HT1080 (cell line): ENCODE data around the genes PRAMEF2 and PRAMEF7.

DNA sequence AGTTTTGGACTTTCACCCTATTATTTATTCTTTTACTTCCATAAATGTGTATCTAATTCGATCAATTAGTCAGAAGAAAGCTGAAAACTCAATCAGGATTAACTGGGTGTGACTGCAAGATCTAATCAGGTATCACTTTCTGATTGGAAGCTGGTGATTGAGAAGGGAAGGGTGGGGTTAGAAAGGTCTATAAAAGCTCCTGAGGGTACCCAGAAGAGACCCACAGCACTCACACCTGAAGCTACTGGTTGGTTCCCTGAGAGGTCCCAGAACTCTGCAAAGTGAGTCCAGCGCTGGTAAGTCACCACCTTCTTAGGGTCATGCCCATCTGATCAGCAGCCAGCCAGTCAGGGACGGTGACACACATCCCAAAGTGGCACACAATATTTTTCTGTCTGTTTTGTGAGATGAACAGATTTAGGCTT is at the start of gene PRAMEF2:
PRAMEF2 (plus strand) TSS at position 235 of the 425 bp plus-strand sequence.
RAMPAGE:
- cytosol, long total RNA = no peak
- long total RNA = no peak
- nucleus, long total RNA = no peak

DNA sequence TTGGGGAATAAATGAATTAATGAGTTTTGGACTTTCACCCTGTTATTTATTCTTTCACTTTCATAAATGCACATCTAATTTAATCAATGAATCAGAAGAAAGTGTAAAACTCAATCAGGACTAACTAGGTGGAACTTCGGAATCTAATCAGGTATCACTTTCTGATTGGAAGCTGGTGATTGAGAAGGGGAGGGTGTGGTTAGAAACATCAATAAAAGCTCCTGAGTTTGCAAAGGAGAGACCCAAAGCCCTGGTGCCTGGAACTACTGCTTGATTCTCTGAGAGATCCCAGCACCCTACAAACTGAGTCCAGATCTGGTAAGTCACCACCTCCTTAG is at the start of gene PRAMEF7:
PRAMEF7 (plus strand) TSS at position 241 of the 338 bp plus-strand sequence.
RAMPAGE:
- cytosol, long total RNA = no peak
- long total RNA = no peak
- nucleus, long total RNA = no peak

GRCh38 chr1:13535153-13535835 is 21.5 kb upstream of the LRRC38 start:
RAMPAGE:
- cytosol, long total RNA = no peak
- long total RNA = no peak
- nucleus, long total RNA = no peak

DNA sequence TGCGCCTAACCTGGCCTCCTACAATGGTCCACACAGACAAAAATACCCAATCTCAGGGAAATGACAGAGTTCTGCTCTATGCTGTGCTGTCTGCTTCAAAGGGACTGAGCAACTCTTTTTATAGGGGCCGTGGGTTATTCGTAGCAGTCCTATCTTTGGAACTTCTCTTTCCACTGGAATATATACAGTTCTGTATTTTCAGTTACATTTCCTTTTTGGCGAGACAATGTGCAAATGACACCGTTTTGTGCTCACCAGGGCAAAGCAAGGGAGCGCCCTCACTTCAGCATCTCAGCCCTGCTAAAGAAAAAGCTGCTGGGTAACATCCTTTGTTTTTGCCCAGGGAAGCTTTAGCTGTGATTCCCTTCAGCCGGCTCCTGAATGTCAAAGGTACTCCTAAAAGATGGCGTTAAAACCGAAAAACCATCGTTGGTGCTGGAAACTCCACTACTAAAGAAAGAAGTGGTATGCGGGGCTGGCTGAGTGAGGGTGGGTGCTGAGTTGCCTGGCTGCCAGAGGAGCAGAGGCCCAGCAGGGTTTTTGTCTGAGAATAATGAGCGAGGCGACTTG is 1.7 kb downstream of the PDPN start:
RAMPAGE:
- cytosol, long total RNA = no peak
- long total RNA = no peak
- nucleus, long total RNA = no peak

DNA sequence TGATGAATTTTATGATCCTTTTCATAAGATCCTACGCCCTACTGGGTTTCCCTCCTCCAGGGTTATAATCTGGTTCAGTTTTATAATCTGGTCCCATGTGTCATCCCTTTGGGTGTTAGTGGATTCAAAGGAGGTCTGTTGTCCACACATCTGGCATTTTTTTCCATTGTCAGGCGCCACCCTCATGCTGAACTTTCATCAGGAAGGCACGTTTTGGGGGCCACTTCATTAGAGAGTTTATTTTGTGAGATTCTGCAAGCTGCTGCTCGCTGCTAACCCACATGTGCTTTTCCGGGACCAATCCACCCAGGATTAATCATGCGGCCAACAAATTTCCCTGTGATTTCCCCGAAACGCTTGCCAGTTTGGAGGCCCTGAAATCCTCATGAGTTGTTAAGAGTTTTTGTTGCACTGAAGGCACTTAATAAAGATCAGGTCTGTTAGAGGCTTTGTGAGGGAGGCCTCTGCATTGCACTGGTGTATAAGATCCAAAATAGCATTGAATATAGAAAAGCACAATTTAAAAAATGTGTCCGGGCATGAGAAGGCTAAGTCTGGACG is 2.3 kb downstream of the PDPN start:
RAMPAGE:
- cytosol, long total RNA = no peak
- long total RNA = no peak
- nucleus, long total RNA = no peak

DNA sequence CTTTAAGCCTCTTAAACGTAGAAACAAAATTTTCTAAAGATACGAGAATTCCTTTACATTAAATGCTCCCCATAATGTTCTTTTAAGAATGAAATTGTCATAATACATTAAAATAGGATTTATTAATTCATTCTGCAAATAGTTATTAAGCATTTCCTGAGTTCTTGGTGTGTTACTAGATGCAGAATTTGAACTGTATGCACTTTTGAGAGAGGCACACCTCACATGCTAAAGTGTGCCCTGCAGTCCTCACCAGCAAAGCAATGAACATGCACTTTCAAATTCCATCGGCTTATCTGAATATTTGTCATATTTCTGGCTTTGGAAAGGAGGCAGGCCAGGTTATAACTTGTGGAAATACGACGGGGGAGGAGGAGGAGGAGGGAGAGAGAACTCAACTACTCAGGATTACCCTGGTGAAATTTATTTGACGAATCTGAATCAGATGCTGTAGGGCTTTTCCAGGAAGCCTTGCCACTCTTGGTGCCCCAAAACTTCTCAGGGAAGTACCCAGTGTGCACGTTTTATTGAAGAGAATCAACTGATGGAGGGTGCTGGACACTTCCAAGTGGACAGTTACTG is 3.6 kb downstream of the PDPN start:
RAMPAGE:
- cytosol, long total RNA = no peak
- long total RNA = no peak
- nucleus, long total RNA = no peak

RAMPAGE:
- cytosol, long total RNA = no peak
- long total RNA = no peak
- nucleus, long total RNA = no peak
These were observed 10.1 kb downstream of the PDPN start for GRCh38 chr1:13593483-13594295.

DNA sequence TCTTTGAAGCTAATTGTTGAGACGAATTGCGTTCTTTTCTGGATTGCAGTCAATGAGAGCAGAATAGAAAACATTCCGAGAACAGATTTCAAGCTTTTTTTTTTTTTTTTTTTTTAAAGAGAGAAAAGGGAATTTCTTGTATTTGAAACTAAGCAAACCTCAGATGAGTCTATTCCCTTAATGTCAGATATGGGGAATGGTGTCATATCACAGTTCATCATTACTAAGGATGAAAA is 30.1 kb downstream of the PDPN start:
RAMPAGE:
- cytosol, long total RNA = no peak
- long total RNA = no peak
- nucleus, long total RNA = no peak

GRCh38 chr1:13665604-13666187 is 34.3 kb upstream of the PRDM2 start:
RAMPAGE:
- cytosol, long total RNA = no peak
- long total RNA = no peak
- nucleus, long total RNA = no peak

GRCh38 chr1:13728191-13728675 is 28.2 kb downstream of the PRDM2 start:
RAMPAGE:
- cytosol, long total RNA = no peak
- long total RNA = no peak
- nucleus, long total RNA = no peak

RAMPAGE:
- cytosol, long total RNA = no peak
- long total RNA = no peak
- nucleus, long total RNA = no peak
These were observed 49.9 kb downstream of the PRDM2 start for GRCh38 chr1:13749514-13750570.

DNA sequence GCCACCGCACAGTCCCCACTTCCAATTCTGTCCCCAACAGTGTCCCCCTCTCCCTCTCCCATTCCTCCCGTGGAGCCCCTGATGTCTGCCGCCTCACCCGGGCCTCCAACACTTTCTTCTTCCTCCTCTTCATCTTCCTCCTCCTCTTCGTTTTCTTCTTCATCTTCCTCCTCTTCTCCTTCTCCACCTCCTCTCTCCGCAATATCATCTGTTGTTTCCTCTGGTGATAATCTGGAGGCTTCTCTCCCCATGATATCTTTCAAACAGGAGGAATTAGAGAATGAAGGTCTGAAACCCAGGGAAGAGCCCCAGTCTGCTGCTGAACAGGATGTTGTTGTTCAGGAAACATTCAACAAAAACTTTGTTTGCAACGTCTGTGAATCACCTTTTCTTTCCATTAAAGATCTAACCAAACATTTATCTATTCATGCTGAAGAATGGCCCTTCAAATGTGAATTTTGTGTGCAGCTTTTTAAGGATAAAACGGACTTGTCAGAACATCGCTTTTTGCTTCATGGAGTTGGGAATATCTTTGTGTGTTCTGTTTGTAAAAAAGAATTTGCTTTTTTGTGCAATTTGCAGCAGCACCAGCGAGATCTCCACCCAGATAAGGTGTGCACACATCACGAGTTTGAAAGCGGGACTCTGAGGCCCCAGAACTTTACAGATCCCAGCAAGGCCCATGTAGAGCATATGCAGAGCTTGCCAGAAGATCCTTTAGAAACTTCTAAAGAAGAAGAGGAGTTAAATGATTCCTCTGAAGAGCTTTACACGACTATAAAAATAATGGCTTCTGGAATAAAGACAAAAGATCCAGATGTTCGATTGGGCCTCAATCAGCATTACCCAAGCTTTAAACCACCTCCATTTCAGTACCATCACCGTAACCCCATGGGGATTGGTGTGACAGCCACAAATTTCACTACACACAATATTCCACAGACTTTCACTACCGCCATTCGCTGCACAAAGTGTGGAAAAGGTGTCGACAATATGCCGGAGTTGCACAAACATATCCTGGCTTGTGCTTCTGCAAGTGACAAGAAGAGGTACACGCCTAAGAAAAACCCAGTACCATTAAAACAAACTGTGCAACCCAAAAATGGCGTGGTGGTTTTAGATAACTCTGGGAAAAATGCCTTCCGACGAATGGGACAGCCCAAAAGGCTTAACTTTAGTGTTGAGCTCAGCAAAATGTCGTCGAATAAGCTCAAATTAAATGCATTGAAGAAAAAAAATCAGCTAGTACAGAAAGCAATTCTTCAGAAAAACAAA is 81.3 kb downstream of the PRDM2 start:
RAMPAGE:
- cytosol, long total RNA = no peak
- long total RNA = no peak
- nucleus, long total RNA = no peak

GRCh38 chr1:13800221-13800638 is 100.2 kb downstream of the PRDM2 start:
RAMPAGE:
- cytosol, long total RNA = no peak
- long total RNA = no peak
- nucleus, long total RNA = no peak

DNA sequence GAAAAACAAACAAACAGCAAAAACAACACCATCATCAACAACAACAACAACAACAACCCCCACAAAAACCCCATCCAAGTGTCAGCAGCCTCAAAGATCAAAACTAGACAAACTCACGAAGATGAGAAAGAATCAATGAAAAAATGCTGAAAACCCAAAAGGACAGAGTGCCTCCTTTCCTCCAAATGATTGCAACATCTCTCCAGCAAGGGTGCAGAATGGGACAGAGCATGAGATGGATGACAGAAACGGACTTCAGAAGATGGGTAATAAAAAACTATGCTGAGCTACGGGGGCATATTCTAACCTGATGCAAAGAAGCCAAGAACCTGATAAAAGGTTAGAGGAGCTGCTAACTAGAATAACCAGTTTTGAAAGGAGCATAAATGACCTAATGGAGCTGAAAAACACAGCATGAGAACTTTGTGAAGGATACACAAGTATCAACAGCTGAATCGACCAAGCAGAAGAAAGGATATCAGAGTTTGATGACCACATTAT is 297.2 kb downstream of the PRDM2 start:
RAMPAGE:
- cytosol, long total RNA = no peak
- long total RNA = no peak
- nucleus, long total RNA = no peak

GRCh38 chr1:14254222-14254590 is 344.3 kb upstream of the KAZN start:
RAMPAGE:
- cytosol, long total RNA = no peak
- long total RNA = no peak
- nucleus, long total RNA = no peak

RAMPAGE:
- cytosol, long total RNA = no peak
- long total RNA = no peak
- nucleus, long total RNA = no peak
These were observed 297.3 kb upstream of the KAZN start for GRCh38 chr1:14300955-14301804.

RAMPAGE:
- cytosol, long total RNA = no peak
- long total RNA = no peak
- nucleus, long total RNA = no peak
These were observed 35.9 kb downstream of the KAZN start for GRCh38 chr1:14634344-14634801.

DNA sequence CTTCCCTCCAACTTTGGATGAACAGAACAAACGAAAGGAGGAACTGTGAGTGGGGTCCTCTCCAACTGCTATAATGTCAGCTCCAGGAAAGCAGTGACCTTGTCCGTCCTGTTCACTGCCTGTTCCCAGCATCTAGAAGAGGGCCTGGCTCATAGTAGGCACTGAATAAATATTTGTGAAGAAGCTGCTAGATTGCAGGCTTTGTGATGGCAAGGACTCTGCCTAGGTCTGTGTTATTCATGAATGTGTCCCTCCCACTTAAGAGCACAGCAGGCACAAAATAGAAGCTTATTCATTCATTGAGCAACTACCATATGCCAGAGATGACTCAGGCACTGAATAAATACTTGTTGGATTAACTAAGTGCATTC is 143.6 kb downstream of the KAZN start:
RAMPAGE:
- cytosol, long total RNA = no peak
- long total RNA = no peak
- nucleus, long total RNA = no peak

DNA sequence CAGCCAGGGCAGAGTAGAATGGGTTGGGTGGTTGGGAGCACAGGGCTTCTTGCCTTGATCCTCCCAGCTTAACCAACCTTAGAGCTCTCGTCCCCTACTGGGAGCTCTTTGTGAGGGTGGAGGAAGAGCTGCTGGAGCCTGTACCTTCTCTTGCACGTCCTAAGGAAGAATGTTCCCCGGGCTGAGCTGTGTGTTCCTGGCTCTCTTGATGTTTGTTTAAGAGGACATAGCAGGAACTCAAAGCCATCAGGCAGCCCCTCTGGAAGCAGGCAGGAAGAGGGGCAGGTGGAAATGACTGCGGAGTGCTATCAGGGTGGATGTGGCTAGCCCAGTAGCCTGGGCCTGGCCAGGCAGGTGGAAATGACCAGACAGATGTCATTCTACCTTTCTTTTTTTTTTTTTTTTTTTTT is 213.0 kb upstream of the TMEM51 start:
RAMPAGE:
- cytosol, long total RNA = no peak
- long total RNA = no peak
- nucleus, long total RNA = no peak

DNA sequence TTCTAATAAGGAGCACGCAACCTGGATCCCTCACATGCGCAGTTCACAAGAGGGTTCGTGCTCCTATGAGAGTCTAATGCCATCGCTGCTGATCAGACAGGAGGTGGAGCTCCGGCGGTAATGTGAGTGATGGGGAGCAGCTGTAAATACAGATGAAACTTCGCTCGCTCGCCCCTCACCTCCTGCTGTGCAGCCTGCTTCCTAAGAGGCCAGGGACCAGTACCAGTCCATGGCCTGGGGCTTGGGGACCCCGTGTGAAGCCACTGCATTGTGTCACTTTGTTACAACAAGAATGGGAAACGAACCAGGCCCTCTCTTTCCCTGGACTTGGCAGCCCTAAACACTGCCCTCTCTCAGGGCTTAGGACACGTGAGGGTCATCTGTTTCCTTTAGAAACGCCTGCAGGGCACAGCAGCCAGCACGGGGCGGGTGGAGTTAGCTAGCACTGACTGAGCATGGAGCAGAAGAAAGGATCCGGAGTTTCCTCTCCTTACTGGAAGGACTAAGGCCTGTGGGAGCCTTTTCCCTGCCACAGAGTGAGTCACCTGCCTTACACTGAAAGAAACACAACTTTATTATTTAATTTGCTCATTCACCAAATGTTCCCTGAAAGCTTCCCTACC is 185.2 kb upstream of the TMEM51 start:
RAMPAGE:
- cytosol, long total RNA = no peak
- long total RNA = no peak
- nucleus, long total RNA = no peak